Measurements from ENCODE around the genes FH and SDCCAG8.

DNA sequence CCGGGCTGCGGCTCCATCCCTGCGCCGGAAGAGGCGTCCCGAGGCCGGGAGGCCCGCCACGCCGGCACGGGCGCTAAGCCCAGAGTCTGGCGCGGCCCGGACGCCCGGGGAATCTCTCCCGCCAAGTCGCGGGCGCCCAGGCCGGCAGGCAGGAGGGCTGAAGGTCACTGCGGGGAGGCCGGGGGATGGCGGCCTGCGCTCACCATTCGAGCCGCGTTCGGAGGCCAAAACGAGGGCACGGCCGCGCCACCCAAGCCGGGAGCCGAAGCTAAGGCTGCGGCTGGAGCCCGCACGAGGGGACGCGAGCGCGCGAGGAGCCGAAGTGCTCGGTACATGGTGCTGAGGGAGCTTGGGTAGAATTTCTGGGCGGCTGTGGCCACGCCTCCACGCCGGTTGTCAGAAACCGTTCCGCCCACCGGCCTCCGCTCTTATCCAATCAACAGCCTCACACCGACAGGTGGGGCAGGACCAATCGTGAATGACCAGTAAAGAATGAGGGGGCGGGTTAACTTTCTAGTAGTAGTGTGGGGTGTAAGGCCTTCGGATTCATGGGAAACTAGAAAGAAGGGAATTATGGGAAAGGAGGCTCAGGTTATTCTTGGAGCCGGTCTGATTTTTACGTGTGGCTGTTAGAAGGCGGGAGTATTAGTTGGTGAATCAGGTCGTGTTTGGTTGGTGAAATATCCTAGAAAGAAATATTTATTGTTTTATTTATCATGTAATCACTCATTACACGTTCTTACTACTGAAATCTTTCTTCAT is at the start of gene FH:
Gene FH, minus strand, starts transcription at position 368 of the 762 bp plus-strand sequence.
- RRBS = 2% methylated on average over 18 of the region's 63 CpGs

- RRBS = no CpG with 5 or more reads among the region's 7 CpGs
These were observed 27.6 kb downstream of the CHML start for GRCh38 chr1:241612473-241613099.

DNA sequence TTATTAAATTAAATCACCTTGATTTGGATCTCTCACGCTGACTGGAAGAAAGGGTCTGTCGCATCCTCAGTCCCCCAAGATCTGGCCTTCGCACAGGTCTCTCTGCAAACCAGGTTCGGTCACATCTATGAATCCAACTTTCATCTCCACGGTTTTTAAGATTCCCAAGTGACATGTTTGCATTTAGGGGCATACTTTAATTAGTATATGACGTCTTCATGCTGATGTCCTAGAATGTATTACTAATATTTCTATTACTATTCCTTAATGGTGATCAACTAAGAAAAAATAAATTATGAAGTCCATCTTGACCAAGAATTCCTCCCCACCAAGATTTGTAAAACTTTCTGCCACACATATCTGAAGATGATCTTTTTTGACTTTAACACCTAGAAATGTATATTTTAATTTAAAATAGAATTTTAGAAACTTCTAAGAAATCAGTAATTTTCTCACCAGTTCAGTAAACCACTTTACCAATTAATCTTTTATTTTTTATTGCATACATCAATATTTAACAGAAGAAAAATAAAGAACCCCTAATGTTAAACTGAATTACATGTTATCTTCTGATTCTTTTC is 11.7 kb downstream of the CHML start:
- RRBS = no CpG with 5 or more reads among the region's 6 CpGs

- RRBS = no CpG with 5 or more reads among the region's 12 CpGs
These were observed 8.6 kb downstream of the CHML start for GRCh38 chr1:241631236-241632336.

DNA sequence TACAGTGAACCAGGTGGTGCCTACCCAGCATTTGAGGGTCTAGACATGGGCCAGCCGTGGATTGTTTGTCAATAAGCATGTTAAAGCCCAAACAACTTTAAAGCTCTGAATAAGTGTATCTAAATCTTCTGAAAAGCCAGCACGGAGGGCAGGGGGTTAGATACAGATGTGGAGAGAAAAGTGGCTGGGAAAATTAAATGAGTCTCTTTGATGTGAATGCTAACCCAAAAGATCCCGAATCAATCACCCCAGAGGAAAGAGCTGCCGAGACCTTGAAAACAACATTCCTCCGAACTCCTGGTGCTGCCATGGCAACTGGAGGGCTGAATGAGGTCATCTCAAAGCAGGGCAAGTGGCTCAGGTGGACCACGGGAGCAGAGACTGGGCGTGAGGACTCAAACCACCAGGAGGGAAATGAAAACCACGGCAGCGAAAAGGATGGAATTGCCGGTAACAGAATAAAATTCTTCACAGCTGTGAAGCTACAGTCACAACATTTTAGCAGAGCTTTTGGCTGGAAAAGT is 23.5 kb upstream of the BECN2 start:
- RRBS = no CpG with 5 or more reads among the region's 10 CpGs

DNA sequence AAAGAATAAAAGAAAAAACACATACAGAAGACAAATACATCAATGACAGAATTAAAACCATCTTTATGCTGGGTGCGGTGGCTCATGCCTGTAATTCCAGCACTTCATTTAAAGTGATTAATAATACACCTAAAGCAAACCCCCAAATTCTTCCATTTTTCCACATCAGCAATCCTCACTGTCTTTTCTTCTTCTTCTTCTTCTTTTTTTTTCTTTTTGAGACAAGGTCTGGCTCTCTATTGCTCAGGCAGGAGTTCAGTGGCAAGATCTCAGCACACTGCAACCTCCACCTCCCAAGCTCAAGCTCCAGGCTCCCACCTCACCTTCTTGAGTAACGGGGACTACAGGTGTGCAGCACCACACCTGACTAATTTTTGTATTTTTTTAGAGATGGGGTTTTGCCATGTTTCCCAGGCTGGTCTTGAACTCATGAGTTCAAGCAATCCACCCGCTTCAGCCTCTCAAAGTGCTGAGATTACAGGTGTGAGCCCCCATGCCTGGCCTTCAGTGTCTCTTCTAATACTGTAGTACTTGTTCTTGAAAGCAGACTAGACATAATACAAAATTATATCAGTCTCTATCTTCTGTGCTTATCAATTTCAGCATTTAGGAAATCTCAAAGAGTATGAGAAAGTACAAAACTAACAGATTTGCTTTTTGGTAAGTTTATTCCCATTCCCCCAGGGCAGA is 23.2 kb downstream of the CEP170 start:
- RRBS = no CpG with 5 or more reads among the region's 3 CpGs

DNA sequence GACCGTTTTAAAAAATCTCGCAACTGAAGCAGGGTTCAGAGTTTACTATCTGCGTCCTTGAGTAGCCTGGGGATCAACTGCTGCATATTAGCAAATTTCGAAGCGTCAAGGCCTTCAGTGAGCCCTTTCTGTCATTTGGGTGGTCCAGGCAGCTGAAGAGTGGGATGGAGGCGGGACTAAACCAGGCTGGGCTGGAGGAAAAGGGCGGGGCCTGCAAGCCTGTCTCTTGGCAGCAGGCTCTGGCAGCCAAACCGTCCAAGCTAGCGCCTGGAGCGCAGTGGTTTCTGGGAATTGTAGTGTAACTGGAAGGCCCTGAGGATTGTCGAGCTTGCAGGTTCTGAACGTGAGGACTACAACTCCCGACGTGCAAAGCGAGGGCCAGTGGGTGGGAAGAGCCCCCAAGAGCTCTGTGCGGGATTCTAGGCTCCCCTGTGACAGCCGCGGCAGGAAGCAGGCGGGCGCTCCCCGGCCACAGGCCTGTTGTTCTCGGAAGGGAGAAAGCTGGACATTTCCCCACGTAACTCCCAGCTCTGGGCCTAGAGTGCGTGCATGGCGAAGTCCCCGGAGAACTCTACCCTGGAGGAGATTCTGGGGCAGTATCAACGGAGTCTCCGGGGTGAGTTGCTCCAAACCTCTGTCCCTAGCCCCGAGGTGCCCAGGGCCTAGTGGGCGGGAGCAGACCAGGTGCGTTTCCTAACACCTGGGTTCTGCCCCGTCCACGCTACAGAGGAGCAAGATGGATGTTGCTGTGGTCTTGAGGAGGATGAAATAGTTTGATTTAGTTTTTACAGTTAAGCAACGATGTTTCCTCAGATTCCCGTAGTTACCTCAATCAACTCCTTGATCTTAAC is at the start of gene SDCCAG8:
Gene SDCCAG8, plus strand, starts transcription at position 417 of the 851 bp plus-strand sequence.
- RRBS = under 1% methylated on average over 5 of the region's 35 CpGs

DNA sequence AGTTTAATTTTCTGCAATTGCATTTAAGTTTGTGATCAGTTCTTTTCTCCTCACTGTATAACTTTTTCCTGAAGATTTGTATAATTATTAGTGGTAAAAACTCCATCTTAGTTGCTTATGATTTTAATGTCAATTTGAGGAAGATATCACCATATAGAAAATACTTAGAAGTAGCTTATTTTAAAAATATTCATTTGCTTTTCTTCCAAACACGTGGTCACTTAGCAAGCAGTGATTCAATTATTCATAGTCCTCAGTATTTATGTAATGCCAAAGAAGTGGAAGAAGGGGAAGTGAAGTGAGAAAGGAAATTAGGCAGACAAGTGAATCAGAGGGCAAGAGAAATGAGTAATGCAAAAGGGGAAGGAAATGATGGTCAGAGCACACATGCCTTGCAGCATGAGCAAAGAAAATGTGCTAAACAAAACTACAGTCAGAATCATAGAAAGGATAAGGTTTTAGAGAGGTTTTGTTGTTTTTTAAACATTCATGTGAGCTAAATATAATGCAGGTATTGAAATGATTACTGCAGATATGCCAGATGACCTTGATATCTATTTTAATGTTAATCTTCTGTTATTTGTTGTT is 31.8 kb downstream of the SDCCAG8 start:
- RRBS = no CpG with 5 or more reads among the region's 1 CpG

DNA sequence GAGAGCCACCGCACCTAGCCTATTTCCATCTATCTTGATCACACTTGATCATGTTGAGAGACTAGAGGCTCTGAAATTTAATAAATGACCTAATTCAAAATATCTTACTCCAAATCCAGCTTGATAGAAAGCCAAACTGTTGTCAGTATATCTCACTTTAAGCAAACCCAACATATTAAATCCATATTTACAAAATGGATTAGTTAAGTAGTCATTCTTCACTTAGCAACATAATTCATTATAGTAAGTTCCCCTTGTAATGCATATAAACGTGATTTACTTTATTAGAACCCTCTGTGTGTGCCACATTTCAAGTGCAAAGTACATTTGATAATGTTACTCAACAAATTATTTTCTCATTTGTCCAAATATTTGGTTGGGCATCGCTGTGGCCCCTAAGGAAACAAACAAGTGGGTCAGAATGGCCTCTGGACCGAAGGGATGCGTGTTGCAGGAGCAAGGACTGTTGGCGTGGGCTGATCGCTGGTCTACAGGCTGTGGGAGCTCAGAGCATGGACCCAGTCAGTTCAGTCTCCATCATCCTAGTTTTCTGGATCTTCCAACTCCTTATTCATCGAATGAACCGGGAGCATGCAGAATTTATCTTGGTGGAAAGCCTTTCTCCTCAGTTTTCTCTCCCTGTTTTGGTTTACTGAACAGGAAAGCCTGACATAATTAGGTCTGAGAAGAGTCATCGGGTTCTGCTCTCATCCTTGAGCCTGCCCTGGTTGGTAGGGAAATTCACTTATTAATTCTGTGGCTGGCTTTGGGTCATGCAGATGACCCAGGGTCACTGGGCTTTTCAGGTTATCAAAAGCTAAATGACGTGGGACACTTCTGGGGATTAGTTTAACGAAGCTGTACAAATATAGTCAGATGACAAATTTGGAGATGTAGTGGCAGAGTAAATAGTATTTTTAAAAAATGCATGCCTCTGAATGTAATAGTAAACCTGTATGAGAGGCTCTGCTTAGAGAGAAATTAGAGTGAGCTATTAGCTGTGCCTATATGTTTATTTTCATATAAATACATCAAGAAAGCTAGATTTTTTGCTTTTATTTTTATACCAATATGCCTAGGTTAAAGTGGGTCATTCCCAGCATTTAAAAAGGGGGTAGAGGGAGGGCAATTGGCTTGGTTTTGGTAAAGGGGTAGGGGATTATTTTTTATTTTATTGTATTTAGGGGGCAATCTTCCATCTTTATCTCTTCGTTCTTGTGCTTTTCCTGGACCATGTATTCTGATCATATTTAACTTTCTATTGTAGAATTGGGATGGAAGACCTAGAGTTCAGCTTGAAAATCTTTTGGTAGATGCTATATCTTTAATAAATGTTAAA is 200.2 kb downstream of the SDCCAG8 start:
- RRBS = no CpG with 5 or more reads among the region's 13 CpGs

GRCh38 chr1:243502680-243503711 is 247.2 kb downstream of the SDCCAG8 start:
- RRBS = no CpG with 5 or more reads among the region's 11 CpGs

DNA sequence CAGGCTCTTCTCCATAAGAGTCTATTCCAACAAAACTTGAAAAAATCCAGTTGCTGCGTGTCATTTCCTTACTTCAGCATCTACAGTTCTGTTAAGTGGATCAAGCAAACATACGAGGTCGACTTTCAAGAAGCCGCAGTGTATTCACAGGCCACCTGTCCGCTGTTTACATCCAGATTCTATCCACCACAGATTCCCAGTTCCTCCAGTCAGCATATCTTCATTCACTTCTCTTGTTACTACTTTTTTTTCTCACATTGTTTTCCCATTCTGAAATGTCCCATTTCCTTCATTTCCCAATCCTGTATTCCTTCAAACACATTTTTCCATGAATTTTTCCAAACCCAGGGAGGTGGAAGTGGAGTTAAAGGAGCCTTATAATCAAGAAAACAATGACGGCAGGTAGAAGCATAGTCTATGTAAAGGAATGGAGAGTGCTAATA is 281.8 kb downstream of the SDCCAG8 start:
- RRBS = no CpG with 5 or more reads among the region's 6 CpGs

GRCh38 chr1:243563548-243564043 is 286.4 kb downstream of the AKT3 start:
- RRBS = no CpG with 5 or more reads among the region's 4 CpGs

DNA sequence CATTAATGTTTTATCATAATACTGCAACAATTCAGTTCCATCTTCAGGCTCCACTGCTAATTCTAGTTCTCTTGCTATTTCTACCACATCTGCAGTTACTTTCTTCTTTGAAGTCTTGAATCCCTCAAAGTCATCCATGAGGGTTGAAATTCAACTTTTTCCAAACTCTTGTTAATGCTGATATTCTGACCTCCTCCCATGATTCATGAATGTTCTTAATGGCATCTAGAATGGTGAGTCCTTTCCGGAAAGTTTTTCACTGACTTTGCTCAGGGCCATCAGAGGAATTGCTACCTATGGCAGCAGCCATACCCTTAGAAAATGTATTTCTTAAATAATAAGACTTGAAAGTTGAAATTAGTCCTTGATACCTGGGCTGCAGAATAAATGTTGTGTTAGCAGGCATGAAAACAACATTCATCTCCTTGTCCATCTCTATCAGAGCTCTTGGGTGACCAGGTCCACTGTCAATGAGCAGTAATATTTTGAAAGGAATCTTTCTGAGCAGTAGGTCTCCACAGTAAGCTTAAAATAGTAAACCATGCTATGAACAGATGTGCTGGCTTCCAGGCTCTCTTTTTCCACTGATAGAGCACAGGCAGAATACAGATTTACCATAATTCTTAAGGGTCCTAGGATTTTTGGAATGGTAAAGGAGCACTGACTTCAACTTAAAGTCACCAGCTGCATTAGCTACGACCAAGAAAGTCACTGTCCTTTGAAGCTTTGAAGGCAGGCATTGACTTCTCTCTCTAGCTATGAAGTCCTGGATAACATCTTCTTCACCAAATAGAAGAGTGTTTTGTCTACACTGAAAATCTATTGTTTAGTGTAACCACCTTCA is 60.4 kb downstream of the AKT3 start:
- RRBS = no CpG with 5 or more reads among the region's 2 CpGs

GRCh38 chr1:243791583-243792088 is 58.4 kb downstream of the AKT3 start:
- RRBS = no CpG with 5 or more reads among the region's 3 CpGs

- RRBS = no CpG with 5 or more reads among the region's 5 CpGs
These were observed 76.6 kb upstream of the AKT3 start for GRCh38 chr1:243926636-243927095.

DNA sequence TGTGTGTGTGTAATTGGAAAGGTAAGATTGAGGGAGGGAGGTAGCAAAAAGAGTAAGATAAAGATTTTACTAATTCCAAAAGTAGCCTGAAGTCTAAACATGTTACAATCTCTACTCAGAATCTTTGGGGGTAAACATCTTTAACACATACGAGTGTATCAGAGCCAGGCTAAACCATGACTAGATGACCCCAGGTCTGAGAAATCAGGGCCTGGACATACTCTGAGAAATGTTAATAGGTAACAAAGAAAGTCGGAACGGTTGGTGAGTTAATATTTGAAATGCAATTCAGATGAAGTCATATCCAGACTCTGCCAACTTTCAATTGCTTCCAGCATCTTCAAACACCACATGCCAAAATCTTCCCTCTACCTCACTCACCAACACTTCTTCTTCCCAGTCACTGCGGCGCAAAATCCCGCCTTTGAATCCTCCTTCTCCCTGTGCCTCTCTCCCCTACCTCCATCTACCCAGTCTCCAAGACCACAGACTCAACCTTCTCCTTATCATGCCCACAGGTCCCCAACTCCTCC is 41.1 kb downstream of the ZBTB18 start:
- RRBS = no CpG with 5 or more reads among the region's 6 CpGs

- RRBS = no CpG with 5 or more reads among the region's 6 CpGs
These were observed 29.6 kb upstream of the C1orf100 start for GRCh38 chr1:244322679-244323459.

DNA sequence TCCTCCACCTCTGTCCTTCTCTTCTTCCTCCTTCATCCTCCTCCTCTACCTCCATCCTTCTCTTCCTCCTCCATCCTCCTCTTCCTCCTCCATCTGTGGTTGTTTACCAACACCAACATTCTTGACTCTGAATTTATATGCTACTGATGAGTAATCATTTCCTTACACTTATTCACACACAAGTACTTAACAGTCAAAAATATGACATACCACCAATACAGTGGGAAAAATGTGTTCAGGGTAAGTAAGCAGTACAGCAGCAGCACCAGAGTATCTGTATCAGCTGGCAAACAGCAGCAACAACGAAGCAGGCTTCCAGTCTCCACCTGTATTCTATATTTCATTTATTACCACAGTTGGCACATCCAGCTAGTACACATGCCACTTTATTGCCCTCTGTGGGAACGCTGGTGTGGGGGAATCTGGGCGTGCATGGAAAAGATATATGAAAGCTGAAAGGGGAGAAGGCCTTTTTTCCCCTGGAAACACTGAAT is 16.1 kb downstream of the ADSS2 start:
- RRBS = no CpG with 5 or more reads among the region's 3 CpGs

DNA sequence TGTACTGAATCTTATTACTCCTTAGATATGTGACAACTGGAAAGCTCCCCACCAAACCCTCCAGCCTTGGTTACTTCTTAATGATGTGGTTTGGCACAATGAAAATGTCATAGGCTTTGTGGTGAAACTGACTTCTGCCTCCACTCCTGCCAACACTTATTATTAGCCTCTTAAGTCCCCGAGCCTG is 4.2 kb downstream of the COX20 start:
- RRBS = no CpG with 5 or more reads among the region's 1 CpG

- RRBS = no CpG with 5 or more reads among the region's 1 CpG
These were observed 13.7 kb downstream of the HNRNPU start for GRCh38 chr1:244850678-244851069.